Liver (tissue), 9 donors: ENCODE measurements around a stretch of chr12.

GRCh38 chr12:132439410-132439980, 50.5 kb upstream of the FBRSL1 start:
- PRO-cap, 5 experiments, result no peak in any of the 5 experiments
- RAMPAGE, long total RNA, 2 experiments, result no peak in any of the 2 experiments
- RRBS, result no CpG with 5 or more reads among the region's 27 CpGs

DNA sequence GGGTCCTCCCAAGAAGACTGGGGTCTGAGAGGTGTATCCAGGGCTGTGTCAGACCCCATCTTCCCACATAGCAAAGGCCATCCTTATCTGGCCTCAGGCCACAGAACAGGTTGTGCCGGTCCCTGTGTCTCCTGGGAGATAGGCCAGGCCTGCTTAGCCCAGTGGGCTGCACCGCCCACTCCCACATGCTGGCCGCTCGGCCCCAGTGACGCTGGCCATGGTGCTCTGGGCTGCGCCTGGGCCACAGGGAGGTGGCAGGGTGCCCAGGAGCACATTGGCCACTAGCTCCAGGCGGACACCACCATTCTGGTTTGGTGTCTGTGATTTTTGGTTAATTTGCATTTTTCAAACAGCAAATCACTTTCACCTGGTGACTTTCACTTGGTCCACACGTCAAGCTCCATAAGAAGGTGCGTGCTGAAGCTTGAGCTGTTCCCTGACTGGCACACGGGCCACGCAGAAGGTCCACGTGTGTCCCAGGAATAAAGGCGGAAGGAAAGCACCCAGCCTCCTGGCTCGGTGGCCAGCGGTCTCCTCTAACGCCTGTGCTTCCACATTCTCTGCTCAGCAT, 4.5 kb downstream of the FBRSL1 start:
- PRO-cap, 5 experiments, result no peak in any of the 5 experiments
- RAMPAGE, long total RNA, 2 experiments, result no peak in any of the 2 experiments
- RRBS, result no CpG with 5 or more reads among the region's 16 CpGs

GRCh38 chr12:132525731-132526076, 35.8 kb downstream of the FBRSL1 start:
- PRO-cap, 5 experiments, result no peak in any of the 5 experiments
- RAMPAGE, long total RNA, 2 experiments, result no peak in any of the 2 experiments
- RRBS, result 98% methylated on average over 11 of the region's 29 CpGs

GRCh38 chr12:132583402-132584172, 26.8 kb downstream of the LRCOL1 start:
- PRO-cap, 5 experiments, result no peak in any of the 5 experiments
- RAMPAGE, long total RNA, 2 experiments, result no peak in any of the 2 experiments
- RRBS, result 97% methylated on average over 8 of the region's 85 CpGs

GRCh38 chr12:132714647-132715222, 4.1 kb downstream of the PGAM5 start:
- PRO-cap, 5 experiments, result no peak in any of the 5 experiments
- RAMPAGE, long total RNA, 2 experiments, result no peak in any of the 2 experiments
- RRBS, result no CpG with 5 or more reads among the region's 17 CpGs

- PRO-cap, 5 experiments, result no peak in any of the 5 experiments
- RAMPAGE, long total RNA, 2 experiments, result no peak in any of the 2 experiments
- RRBS, result 92% methylated on average over 4 of the region's 28 CpGs
These were observed 10.2 kb downstream of the PGAM5 start for GRCh38 chr12:132720580-132721487.

DNA sequence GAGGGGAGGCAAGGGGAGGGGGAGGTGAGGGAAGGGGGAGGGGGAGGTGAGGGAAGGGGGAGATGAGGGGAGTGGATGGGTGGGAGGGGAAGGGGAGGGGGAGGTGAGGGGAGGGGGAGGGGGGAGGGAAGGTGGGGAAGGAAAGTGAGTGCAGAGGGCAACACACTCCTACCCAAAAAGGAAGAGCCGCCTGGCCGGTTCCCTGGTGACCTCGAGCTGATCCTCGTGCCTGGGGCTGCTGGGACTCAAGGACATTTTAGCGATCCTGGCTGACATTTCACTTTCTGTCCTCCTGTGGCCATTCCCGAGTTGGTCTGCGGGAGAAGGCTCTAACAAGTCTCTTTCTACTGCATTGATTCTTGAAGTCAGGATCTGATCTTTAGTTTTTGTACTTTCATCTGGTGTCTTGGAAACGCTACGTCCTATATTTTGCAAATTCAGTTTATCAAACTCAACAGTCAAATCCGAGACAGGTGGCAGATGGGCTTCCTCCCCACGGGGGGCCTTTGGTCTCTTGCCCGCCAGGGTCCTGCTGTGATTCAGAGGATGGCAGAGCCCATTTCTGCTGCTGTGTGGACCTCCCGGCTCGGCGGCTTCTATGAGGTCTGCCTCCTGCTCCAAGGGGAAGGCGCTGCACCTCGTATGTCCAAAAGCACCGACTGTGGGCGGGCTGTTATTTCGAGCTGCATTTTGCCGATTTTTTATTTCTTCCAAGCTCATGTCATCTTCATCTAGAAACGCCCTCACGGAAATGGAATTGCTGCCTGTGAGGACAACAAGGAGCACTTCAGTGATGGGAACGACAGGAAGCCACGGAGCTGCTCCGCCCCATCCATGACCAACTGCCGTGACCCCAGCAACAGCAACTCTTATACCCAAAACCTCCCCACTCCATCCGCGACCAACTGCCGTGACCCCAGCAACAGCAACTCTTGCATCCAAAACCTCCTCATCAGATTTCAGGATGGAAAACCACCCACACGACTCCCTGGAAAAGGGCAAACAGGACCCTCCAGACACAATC, 19.2 kb downstream of the PGAM5 start:
- PRO-cap, 5 experiments, result no peak in any of the 5 experiments
- RAMPAGE, long total RNA, 2 experiments, result no peak in any of the 2 experiments
- RRBS, result no CpG with 5 or more reads among the region's 31 CpGs

DNA sequence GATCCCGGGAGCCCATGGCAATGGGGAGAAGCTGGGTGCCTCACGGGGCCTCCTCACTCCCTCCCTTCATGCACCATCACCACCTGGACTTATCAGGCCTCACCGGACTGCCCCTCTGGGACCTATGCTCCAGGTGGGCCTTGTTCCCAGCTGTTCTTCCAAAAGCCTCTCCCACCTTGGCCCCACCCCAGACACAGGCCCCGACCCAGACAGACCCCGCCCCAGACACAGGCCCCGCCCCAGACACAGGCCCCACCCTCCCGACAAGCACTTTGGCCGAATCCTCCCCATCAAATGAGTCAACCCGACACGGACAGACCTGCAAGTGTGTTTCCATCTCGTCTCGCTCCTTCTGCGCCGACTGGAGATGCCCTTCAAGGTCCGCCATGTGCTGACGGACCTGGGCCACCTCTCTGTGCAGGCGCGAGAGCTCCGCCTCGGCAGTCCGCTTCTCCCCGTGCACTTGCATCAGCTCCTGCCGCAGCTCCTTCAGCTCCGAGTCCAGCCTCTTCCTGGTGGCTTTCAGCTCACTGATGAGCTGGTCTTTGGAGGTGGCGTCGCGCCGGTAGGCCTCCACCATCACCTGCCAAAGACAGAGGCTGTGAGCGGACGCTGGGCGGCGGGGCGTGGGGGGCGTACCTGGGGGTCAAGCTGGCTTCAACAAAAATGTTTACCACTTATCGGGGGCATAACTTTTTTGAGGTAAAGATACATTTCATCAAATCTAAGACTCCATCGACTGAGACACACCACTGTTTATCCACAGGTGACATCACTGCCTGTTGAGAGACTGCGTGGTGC, 27.3 kb upstream of the ANKLE2 start:
- PRO-cap, 5 experiments, result no peak in any of the 5 experiments
- RAMPAGE, long total RNA, 2 experiments, result no peak in any of the 2 experiments
- RRBS, result 98% methylated on average over 2 of the region's 37 CpGs

- PRO-cap, 5 experiments, result no peak in any of the 5 experiments
- RAMPAGE, long total RNA, 2 experiments, result no peak in any of the 2 experiments
- RRBS, result no CpG with 5 or more reads among the region's 7 CpGs
These were observed 11.7 kb downstream of the ZNF891 start for GRCh38 chr12:133118151-133118912.